PFSK-1 (cell line): ENCODE measurements around the gene OCSTAMP.

GRCh38 chr20:45945274-45946055 is 11.0 kb downstream of the PCIF1 start:
- RRBS: 89% methylated on average over 5 of the region's 23 CpGs

DNA sequence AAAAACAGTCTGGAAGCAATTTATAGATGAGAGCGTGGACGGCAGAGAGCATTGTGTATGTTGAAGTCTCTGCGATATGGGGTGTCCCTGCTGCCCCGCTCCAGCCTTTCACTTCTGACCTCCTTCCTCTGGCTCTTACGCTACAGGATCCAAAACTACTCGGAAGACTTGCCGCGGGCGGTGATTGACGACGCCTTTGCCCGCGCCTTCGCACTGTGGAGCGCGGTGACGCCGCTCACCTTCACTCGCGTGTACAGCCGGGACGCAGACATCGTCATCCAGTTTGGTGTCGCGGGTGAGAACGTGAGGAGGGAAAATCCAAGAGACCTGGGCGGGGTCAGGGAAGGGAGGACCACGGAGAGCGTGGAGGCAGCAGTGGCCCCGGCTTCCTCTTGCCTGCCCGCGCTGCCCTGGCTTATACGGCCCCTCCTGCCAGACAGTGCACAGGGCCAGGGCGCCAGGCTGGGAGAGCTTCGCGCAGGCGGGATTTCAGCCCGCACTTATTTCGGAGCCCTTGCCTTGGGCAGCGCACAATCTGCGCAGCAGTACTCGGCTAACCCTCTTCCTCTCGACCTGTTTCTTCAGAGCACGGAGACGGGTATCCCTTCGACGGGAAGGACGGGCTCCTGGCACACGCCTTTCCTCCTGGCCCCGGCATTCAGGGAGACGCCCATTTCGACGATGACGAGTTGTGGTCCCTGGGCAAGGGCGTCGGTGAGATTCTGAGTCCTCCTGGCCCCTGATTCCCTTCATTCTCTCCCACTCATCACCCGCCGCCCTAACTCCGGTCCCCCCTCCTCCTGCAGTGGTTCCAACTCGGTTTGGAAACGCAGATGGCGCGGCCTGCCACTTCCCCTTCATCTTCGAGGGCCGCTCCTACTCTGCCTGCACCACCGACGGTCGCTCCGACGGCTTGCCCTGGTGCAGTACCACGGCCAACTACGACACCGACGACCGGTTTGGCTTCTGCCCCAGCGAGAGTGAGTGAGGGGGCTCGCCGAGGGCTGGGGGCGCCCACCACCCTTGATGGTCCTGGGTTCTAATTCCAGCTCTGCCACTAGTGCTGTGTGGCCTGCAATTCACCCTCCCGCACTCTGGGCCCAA is 2.0 kb downstream of the MMP9 start:
- RRBS: no CpG with 5 or more reads among the region's 80 CpGs

GRCh38 chr20:46063343-46063928 is 26.3 kb downstream of the NCOA5 start:
- RRBS: no CpG with 5 or more reads among the region's 12 CpGs

DNA sequence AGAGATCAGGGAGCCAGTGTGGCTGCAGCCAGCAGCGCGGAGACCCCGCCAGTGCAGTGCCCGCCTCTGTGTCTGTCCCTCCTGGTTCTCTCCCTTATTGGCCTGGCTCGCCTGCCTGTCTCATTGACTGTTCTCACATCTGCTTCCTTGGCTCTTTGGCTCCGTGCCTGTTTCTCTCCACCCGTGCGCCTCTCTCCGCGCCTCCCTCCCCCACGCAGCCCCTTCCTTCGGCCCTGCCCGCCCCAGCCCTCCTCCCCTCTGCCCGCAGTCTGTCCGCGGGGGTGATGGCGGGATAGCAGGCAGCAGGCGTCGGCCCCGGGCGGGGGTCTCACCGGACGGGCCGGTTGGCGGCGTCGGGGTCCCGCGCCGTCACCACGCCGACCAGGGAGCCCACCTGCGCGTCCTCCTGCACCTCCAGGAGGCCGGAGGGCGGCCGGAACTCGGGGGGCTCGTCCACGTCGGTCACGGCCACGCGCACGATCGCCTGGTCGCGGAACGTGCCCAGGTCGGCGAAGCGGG is 91.9 kb downstream of the CD40 start:
- RRBS: 90% methylated on average over 11 of the region's 52 CpGs

- RRBS: 2% methylated on average over 12 of the region's 29 CpGs
Observed at GRCh38 chr20:46363517-46364263, 535 bp downstream of the SLC35C2 start.

- RRBS: no CpG with 5 or more reads among the region's 2 CpGs
Observed at GRCh38 chr20:46550602-46550712, at the start of gene OCSTAMP. TSS of gene OCSTAMP (minus strand) at chr20:46550654.

DNA sequence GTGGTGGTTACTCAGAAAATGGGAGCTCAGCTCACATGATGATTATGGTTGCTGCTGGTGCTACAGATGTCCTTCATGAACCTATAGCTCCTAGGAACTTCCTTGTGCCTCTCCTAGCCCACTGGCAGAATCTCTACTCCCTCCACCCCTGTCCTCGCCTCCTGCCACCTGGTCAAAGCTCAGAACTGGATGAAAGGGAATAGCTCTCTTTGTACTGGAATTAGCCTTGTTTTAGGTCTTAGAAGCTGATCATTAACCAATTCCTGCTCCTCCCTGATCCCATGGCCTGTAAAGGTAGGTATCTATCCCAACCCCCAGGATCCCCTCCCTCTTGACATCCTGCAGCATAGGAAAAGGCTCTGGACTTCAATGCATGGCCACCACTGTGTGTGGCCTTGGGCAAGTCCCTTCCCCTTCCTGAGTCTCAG is 44.0 kb downstream of the SLC13A3 start:
- RRBS: no CpG with 5 or more reads among the region's 1 CpG

DNA sequence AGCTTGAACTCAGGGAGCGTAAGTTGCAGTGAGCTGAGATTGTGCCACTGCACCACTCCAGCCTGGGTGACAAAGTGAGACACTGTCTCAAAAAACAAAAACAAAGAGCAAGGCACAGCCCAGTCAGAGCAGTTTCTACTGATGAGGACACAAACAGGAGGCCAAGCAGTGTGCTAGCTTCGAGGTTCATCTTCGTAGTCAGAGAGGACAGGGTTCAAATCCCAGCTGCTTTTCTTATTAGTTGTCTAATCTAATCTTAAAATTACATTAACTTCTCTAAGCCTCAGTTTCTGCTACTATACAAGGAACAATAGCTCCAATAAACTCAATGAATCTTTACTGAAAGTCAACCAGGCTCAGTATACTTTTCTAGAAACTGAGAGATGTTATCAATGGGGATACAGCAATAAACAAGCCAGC is 1.5 kb downstream of the TP53RK start:
- RRBS: no CpG with 5 or more reads among the region's 3 CpGs

DNA sequence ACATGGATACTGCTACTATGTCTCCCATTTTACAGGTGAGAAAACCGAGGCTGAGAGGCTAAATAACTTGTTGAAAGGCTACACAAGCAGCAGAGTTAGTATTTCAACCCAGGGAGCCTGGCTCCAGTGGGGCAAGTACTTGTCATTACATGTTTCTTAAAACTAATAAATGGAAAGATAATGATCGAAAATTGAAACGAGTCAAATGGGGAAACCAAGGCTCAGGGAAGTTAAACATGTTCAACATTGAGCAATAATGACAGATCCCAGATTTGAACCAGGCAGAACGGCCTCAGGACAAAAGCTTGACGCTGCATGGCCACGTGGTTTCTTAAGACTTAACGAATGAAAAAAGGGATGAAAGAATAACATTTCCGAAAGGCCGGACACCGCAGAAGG is 623 bp downstream of the TP53RK start:
- RRBS: 5% methylated on average over 2 of the region's 10 CpGs

- RRBS: no CpG with 5 or more reads among the region's 7 CpGs
Observed at GRCh38 chr20:47118593-47118964, 223.9 kb downstream of the EYA2 start.

DNA sequence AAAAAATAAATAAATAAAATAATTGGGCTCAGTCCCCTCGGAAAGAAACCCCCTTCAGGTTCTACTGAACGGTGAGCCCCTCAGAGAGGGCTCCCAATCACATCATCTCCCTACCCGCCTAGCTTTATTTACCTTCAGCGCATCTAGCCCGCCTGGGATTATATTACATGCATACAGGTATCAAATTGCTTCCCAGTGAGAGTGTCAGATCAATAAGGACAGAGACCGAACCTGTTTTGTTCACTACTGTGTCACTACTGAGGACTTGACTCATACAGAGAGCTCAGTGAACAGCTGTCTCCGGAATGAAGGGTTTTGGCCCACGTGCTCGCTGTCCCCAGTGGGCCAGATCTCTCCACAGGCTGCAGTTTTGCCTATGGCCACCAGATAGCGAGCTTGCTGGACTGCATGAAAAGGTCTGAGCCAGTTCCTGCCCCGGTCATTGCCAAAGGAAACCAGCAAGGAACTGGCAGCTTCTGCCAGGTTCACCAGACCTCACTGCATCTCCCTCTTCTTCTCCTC is 151.0 kb downstream of the ZMYND8 start:
- RRBS: no CpG with 5 or more reads among the region's 11 CpGs

- RRBS: no CpG with 5 or more reads among the region's 13 CpGs
Observed at GRCh38 chr20:47253616-47254414, 102.7 kb downstream of the ZMYND8 start.

- RRBS: no CpG with 5 or more reads among the region's 18 CpGs
Observed at GRCh38 chr20:47258535-47259648, 97.6 kb downstream of the ZMYND8 start.

DNA sequence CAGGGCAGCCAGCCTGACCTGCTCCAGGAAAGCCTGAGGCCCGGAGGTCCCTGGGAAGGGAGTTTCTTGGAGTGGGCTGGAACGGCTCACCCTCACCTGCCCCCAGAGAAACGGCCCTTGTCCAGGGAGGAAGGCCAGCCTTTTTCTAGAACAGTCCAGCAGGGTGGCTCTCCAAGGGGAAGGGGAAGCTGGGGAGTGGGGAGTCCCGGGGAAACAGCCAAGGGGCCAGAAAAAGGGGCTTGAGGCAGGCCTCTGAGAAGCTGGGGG is 440 bp upstream of the ZMYND8 start:
- RRBS: 6% methylated on average over 2 of the region's 4 CpGs

- RRBS: no CpG with 5 or more reads among the region's 3 CpGs
Observed at GRCh38 chr20:47500967-47501382, 712 bp upstream of the NCOA3 start.

GRCh38 chr20:47646991-47647369 is 138.3 kb downstream of the SULF2 start:
- RRBS: no CpG with 5 or more reads among the region's 2 CpGs

DNA sequence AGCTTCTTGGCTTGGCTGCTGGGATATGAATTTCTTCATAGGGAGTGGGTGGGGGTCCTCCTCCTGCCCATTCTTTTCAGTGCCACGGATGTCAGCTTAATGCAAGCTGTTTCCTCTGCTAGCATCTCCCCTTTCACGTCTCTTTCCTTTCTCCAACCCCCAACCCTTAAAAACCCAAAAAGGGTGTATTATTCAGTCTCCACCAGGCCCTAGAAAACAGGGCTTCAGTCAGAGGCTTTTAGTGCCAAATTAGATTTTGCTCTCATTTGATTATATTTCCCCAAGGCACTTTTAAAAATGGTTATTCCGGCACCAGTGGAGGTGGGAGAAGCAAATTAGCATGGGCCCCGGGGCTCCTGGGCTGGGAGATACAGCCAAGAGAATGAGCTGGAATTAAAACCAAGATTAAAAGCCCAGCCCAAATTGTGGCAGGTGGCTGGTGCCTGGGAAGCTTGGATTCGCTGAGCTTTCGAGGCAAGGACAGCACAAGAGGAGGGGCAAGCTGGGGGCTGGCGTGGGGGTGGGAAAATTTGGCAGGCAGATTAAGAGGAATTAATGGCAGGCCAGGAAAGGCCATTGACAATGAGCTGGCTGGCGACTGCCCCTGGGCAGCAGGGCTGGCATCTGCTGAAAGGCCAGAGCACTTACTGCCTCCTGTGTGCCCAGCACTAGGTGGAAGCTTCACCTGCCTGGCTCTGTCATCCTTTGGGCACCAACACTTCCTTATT is 76.4 kb downstream of the SULF2 start:
- RRBS: no CpG with 5 or more reads among the region's 8 CpGs

DNA sequence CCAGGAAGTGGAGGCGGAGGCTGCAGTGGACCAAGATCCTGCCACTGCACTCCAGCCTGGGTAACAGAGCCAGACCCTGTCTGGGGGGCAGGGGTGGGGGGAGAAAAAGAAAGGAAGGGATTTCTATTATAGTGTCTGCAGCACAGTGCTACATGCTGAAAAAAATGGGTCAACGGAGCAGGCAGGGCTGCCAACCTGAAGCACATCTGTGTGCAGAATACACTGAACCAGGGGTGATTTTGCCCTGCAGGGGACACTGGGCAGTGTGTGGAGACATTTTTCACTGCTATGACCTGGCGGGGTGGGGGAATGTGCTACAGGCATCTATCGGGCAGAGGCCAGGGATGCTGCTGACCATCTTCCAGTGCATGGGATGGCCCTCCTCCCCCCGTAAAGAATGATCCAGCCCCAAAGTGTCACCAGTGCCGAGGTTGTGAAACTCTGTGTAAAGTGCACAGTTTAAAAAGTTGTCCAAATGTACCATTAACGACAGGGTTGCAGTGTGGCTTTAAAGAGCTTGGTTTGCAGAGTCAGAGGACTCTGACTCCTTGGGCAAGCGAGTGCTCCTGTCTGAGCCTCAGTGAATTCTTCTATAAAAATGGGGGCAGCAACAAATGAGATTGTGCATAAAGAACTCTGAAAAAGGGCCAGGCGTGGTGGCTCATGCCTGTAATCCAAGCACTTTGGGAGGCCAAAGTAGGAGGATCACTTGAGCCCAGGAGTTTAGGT is 72.2 kb downstream of the SULF2 start:
- RRBS: no CpG with 5 or more reads among the region's 9 CpGs

- RRBS: 76% methylated on average over 3 of the region's 17 CpGs
Observed at GRCh38 chr20:47795197-47795818, 10.0 kb upstream of the SULF2 start.

- RRBS: no CpG with 5 or more reads among the region's 8 CpGs
Observed at GRCh38 chr20:47797048-47797463, 11.8 kb upstream of the SULF2 start.